Left common carotid artery plus branches (tissue), 1 donor: Measurements from ENCODE around the gene NOS1.

GRCh38 chr12:116455402-116456643, 103.4 kb upstream of the MAP1LC3B2 start:
- PRO-cap: unidirectional peak, plus-strand start at chr12:116456244

GRCh38 chr12:116456685-116457208, 102.4 kb upstream of the MAP1LC3B2 start:
- PRO-cap: no peak

DNA sequence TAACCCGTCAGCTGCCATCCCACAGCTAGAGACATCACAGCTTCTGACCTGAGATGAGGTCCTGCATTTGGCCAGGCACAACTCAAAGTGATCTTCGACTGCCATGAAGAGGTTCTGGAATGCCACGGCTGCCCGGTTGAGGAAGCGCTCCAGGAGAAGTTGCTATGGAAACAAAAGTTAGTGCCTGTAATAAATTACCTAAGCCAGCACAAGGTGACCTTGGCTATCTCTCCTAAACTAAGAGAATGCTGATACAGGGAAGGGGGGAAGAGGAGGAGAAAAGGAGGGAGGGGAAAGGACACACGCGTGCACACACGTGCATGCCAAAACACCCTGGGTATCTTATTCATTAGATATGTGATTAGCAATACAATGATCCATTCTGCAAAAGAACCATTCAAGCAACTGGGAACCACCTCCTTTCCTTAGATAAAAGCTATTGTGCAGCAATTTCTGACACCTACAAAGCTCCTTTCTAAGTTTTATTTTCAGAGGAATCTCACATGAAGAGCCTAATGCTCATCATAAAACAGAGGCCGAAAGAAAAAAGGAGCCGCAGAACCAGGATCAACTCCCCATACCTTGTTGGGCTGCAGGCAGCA, 18.1 kb downstream of the SPRING1 start:
- PRO-cap: no peak

GRCh38 chr12:116821089-116821872, 60.0 kb downstream of the HRK start:
- PRO-cap: no peak

- PRO-cap: no peak
Observed at GRCh38 chr12:116850164-116850704, 31.0 kb downstream of the HRK start.

- PRO-cap: no peak
Observed at GRCh38 chr12:116860924-116861810, 20.1 kb downstream of the HRK start.

DNA sequence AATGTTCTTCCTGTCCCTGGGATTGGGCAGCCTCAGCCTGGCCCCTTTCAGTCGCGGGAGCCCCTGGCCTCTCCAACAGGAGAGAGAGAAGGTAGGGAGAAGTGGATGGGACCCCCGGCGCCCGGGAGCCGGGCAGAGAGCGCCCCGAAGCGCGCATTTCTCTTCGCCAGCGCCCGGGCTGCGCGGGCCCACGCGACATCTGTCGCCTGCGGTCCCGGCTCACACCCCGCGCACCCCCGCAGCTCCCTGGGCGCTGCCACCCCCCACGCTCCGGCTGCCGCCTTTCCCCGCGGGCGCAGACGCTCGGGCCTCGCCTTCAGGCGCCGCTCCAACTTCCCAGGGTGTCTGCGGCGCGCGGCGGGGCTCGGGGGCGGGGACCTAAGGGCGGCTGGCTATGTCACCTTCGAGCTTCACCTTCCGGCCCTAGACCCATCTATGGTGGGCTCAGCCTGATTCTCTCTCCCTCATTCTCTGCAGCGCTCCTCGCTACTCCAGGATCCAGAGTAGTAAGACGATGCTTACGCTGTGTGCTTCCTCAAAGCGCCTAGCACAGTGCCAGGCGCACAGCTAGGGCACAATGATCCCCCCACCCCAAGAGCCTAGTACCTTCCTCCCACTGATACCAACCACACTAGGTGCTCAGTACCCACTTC, 1.6 kb downstream of the HRK start:
- PRO-cap: no peak

DNA sequence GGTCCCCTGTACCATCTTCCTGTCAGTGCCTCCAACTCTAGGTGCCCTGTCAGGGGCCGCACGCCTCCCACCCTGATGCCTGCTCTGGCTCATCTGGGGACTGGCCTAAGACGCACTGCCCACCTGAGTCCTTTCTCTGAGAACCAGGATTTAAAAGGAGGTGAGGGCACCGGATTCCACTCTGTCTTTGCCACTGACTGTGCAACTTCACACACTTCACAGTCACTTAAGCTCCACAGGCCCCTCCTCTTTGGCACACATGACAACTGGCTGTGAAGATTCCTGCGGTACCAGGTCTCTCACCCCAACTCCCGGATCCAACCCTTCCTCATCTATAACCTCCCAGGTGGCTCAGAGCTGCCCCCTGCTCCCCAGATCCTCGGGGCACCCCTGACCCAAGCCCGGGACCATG, 45.4 kb downstream of the TESC start:
- PRO-cap: no peak

- PRO-cap: no peak
Observed at GRCh38 chr12:117158809-117159246, 31.4 kb downstream of the FBXO21 start.

DNA sequence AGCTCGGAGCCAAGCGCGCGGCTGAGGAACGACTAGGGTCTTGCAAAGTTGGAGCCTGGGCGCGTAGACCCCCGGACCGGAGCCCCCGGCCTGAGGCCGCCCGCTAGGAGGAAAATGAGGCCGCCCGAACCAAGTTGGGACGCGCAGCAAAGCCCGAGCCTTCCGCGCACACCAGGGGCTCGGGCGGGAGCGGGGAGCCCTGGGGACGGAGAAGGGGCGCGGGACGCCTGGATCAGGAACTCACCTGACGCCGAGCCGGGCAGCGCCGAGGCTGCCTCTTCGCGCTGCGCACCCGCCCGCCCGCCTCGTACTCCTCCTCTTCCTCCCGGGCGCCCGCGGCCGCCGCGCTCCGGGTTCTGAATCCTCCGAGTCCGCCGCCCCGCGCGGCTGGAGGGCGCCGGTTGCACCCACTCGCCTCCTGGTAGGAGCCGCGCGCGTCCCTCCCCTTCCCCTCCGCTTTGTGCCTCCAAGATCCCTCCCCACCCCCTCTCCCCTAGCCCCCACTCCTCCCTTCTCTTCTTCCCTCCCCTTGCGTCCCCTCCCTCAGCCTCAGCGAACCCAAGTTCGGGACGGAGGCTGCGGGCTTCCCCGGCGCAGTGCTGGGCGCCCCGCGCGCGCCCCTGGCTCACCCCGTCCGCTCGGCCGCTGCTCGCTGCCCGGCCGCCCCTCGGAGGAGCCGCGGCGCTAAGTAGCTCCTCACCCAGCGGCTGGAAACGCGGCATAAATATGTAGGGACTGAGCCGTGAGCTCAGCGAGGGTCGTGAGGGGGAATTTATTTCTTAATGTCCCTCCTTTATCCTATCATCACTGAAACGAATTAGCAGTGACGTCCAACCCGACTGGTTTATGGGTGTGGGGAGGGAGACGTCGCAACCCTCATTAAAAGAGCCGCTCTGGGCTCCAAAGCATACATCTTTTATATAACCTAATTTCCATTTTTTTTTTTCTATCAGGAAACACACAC, at the start of gene NOS1:
TSS of gene NOS1 (minus strand) at position 744 of the 964 bp plus-strand sequence.
- PRO-cap: no peak

DNA sequence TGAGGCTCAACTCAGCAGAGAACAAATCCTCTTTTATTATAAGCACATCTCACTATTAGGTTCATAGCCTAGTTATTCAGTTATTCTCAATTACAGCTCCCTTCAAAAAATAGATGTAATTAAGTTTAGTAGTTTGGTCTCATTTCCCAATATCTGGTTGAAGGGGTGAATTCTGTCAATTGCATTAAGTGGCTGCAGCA, 223.8 kb upstream of the NOS1 start:
- PRO-cap: no peak

DNA sequence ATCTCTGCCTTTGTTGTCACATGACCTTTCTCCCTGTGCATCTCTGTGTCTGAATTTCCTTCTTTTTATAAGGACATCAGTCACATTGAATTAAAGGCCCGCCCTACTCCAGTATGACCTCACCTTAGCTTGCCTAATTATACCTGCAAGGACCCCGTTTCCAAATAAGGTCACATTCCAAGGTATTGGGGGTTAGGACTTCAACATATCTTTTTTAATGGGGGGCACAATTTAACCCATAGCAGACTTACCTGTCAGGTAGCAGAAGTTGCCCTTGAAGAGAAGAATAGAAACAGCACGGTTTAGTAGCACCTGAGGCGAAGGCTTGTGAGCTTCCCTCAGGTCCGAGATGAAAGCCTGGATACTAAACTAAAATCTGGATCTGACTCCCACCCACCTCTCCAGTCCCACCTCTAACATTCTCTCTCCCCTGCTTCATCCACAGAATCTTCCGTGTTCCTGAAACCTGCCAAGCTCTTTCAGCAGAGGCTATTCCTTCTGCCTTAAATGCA, 280.1 kb upstream of the NOS1 start:
- PRO-cap: no peak

- PRO-cap: no peak
Observed at GRCh38 chr12:117674290-117674910, 294.4 kb downstream of the KSR2 start.

DNA sequence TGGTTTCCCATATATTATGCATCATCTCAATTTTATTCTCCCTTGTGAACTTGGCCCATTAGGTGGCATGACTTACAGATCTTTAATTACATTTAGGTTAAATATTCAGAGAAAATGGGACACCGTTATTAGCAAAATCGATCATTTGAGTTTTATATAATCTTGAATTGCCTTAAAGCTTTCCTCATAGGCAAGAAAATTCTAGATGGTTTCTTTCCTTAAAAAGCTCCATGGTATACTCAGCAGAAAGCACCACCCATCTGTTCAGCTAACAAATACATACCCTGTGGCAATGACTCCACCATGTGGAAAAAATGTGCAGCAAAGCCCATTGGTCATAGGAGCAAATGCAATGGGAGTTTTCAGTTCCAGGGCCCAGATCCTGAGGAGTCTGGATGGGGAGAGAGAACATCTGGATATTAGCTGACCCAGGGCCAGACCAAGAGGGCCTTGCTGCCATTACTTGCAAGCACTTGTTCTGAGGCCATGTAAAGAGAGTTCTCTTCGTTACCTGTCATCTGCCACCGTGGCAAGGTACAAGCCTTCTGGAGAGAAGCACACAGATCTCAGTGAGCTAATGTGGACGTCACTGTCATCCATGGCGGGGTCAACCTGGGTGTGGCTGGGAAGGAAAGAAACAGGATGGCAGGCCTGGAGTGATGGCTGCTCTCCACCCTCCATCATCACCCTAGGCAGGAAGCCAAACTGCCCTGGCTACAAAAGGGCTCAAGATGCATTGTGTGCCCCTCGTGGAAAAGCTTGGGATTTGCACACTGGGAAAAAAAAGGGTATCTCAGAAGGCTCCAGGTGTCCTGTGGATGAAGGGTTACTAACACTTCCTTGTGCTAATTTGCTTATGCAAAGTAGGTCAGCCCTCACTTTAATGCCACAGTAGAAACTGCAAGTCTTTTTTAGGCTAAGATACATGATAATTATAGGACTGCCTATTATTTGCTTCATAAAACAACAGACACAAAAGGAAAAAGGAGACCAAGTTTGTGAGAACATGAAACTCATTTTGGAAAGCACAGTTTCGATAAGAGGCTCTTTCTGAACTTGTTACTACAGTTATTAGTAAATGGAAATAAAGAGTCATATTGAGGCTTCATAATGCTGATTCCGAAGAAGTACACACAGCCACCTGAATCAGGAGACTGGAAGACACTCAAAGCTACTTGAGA, 18.6 kb downstream of the RFC5 start:
- PRO-cap: no peak

DNA sequence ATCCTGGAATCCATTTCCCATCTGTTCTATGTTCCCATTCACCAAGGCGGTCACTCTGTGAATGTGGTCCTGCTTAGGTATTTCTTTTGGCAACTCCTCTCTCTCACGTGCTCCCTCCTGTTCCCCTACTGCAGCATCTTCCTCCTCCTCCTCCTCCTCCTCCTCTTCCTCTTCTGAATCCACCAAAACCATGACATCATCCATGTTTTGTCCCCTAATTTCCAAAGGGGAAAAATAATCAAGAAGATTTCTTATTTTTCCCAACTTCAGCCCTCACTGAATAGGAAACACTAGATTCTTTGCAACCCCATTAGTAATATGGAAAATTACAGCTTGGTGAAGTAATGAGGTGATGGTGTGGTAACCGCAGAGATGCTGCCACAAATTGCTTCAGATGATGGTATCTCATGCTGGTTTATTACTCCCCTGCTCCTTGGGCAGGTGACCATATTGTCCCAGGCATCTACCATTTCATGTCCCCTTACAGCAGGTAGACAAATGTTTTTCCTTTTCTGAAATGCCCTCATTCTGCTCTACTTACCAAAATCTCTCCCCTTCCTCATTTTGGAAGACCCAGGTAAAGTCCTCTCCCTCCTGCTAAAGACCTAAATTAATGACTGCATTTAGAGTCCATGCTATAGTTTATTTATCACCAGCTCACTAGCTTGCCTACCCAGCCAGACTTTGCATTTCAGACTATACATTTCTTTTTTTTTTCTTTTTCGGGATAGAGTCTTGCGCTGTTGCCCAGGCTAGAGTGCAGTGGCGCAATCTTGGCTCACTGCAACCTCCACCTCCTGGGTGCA, 7.6 kb upstream of the WSB2 start:
- PRO-cap: no peak

DNA sequence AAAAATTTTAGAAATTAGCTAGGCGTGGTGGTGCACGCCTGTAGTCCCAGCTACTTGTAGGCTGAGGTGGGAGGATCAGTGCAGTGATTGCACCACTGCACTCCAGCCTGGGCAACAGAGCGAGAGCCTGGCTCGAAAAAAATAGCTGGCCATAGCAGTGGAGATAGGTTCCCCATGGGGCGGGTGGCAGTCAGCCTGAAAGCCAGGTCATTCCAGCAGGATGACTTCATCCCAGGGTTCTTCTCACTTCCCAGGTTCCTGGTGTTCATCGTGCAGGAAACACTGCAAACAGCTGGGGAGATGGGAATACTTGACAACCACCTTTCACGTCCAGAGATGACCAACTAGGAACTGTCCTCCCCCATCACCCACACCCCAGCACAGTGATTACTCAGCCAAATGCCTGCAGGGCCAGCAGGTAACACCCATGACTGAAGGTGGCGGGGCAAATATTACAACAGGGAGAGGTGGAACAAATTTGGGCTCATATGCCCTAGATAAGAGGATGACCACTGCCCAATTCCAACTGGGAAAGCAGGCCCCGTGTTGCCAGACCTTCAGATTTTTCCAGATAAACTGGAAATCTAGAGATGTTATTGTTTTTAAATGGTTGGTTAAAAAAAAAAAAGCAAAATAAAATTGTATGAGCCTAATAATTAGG, 1.7 kb downstream of the VSIG10 start:
- PRO-cap: no peak

DNA sequence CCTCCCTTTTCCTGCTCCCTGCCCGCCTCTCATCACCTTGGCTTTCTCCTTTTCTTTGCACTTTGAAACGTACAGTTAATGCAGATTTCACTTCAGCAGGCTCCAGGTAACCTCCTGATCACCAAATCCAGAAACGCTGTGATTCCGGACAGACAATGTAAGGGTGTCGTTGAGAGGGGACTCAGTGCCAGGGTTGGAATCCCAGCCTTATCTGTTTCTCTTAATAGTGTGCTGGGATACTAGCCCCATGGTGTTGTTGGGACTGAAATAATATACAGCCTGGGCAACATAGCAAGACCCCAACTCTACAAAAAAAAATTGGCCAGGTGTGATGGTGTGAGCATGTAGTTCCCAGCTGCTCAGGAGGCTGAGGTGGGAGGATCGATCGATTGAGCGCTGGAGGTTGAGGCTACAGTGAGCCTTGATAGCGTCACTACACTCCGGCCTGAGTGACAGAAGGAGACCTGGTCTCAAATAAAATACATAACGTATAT, 1.2 kb downstream of the PEBP1 start:
- PRO-cap: no peak

- PRO-cap: no peak
Observed at GRCh38 chr12:118190342-118190707, 54.4 kb downstream of the PEBP1 start.

GRCh38 chr12:118548376-118548788, 172.0 kb downstream of the SUDS3 start:
- PRO-cap: no peak

DNA sequence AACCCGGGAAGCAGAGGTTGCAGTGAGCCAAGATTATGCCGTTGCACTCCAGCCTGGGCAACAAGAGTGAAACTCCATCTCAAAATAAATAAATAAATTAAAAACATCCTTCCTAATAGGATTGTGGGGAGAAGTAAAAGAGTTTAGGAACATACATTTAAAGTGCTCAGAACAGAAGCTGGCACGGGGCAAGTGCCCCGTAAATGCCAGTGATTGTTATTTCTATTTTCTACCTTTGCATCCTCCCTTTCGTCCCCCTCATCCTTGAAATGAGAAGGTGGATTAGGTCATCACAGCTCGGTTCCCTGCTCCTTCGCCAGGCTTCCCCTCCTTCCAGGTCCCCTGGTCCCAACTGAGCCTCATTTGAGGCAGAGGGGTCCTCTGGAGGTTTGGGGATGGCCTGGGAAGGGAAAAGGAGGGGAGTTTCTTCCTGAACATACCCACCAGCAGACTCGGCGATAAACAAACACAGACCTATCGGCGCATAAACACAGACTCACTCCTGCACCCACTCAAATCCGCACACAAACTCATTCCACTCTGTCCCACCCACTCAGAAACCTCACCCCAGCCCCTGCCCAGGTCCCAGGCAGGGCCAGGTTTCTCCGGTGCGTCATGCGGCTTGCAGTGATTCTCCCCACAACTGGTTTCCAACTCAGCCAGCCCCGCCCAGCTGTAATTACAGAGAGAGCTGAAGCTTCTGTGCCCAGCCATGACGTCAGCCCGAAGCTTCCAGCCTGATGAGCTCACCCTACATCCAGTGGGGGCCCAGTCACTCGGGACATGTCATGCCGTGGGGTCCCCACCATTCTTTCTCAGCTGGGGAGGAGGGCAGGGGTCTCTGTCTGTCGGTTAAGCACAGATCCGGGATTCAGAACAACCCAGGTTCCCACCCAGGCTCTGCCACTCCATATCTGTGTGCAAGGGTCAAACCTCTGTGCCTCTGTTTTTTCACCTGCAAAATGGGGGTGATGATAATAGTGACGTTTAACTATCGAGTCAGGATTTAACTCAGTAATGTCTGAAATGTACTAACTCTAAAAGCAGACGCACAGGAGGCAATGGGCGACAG, 2.6 kb upstream of the HSPB8 start:
- PRO-cap: bidirectional peak, plus-strand start at position 771 of the sequence, minus-strand start at position 652 of the sequence